ENCODE data around the genes GALK1 and CDK3.

DNA sequence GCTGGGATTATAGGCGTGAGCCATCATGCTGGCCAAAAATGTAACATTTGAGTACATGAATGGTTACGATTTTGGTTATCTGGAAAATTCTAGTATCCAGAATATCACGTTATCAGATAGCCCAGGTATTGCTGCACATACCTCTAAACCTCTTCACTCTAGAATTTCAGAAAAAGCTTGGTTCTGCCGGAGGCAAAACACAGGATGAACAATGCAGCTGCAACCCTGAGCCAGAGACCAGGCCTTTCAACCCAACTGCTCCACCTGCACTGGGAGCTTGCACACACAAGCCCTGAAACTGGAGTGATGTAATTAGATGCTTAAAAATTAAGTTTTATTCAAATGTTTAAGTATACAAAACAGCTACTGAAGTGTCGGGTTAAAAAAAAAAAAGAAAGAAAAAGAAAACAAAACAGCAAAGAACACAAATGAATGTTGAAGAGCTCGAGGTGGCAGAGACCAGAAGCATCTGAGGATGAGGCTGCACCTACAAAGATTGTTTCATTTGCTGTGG is 47.8 kb upstream of the SLC25A19 start:
- PRO-cap = bidirectional peak, plus-strand start at position 427 of the sequence, minus-strand start at position 266 of the sequence
- RAMPAGE, long total RNA, 4 experiments = no peak in any of the 4 experiments

- PRO-cap = no peak
- RAMPAGE, long total RNA, 4 experiments = no peak in any of the 4 experiments
Measured at GRCh38 chr17:75390855-75391192, 14.7 kb downstream of the GRB2 start.

GRCh38 chr17:75393136-75393444 is 12.4 kb downstream of the GRB2 start:
- PRO-cap = no peak
- RAMPAGE, long total RNA, 4 experiments = no peak in any of the 4 experiments

GRCh38 chr17:75404057-75404664 is 1.3 kb downstream of the GRB2 start:
- PRO-cap = unidirectional peak, minus-strand start at chr17:75404279; bidirectional peak, plus-strand start at chr17:75404616, minus-strand start at chr17:75404349
- RAMPAGE, long total RNA, 4 experiments = no peak in any of the 4 experiments

GRCh38 chr17:75557485-75557933 is 30.1 kb upstream of the MYO15B start:
- PRO-cap = no peak
- RAMPAGE, long total RNA, 4 experiments = no peak in any of the 4 experiments

DNA sequence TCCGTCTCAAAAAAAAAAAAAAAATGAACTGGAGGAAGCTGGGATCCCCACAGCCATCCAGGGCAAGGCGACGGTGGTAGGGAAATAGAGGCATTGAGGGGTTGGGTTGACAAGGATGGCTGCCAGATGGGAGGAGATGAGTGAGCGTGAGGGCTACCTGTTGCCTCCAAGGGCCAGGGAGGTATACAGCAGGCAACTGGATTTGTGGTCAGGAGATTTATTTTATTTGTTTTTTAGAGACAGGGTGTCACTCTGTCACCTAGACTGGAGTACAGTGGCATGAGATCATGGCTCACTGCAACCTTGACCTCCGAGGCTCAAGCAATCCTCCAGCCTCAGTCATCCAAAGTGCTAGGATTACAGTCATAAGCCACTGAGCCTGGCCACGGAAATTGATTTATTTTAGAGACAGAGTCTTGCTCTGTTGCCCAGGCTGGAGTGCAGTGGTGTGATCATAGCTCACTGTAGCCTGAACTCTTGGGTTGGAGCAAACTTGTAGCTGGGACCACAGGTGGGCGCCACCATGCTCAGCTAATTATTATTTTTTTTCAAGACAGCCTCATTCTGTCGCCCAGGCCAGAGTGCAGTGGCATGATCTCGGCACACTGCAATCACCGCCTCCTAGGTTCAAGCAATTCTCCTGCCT is 9.8 kb upstream of the MYO15B start:
- PRO-cap = no peak
- RAMPAGE, long total RNA, 4 experiments = no peak in any of the 4 experiments

DNA sequence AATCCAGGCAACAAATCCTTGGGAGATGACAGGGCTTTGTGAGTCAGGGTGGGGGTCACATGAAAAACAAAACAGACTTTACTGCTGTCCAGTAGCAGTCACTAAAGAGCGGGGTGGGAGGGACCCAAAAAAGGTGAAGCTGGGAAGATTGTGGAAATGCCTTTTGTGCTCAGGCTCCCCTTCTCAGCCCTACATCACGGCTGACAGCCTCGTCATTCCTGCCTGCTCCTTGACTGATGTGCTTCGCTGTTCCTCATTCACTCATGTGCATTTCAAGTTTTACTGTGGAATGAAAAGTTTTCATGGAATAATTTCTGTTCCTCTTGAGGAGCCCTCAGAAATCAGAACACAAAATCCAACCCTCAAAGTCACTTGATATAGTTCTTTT is 6.5 kb downstream of the SAP30BP start:
- PRO-cap = no peak
- RAMPAGE, long total RNA, 4 experiments = no peak in any of the 4 experiments

GRCh38 chr17:75691780-75692410 is 24.8 kb downstream of the SAP30BP start:
- PRO-cap = no peak
- RAMPAGE, long total RNA, 4 experiments = no peak in any of the 4 experiments

DNA sequence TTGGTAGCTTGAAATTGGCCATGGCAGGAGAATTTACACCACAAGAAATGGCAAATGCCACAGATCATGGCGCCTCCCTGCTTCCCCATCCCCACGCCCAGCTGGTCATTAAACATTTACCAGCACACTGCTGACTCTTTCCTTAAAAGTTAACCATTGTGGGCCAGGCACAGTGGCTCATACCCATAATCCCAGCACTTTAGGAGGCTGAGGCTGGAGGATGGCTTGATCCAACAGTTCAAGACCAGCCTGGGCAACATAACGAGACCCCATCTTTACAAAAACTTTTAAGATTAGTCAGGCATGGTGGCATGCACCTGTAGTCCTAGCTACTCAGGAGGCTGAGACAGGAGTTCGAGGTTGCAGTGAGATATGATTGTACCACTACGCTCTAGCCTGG is 22.5 kb upstream of the ITGB4 start:
- PRO-cap = no peak
- RAMPAGE, long total RNA, 4 experiments = no peak in any of the 4 experiments

GRCh38 chr17:75764574-75765621 is at the start of gene GALK1:
Gene GALK1 (minus strand): TSS chr17:75765192.
- PRO-cap = bidirectional peak, plus-strand start at chr17:75764824, minus-strand start at chr17:75764665; unidirectional peak, minus-strand start at chr17:75765073; unidirectional peak, minus-strand start at chr17:75765192
- RAMPAGE, long total RNA, 4 experiments = start-site peak on the minus strand in 2 of 4 experiments, at chr17:75765152-75765200 at its widest, 73 to 136 reads per replicate

DNA sequence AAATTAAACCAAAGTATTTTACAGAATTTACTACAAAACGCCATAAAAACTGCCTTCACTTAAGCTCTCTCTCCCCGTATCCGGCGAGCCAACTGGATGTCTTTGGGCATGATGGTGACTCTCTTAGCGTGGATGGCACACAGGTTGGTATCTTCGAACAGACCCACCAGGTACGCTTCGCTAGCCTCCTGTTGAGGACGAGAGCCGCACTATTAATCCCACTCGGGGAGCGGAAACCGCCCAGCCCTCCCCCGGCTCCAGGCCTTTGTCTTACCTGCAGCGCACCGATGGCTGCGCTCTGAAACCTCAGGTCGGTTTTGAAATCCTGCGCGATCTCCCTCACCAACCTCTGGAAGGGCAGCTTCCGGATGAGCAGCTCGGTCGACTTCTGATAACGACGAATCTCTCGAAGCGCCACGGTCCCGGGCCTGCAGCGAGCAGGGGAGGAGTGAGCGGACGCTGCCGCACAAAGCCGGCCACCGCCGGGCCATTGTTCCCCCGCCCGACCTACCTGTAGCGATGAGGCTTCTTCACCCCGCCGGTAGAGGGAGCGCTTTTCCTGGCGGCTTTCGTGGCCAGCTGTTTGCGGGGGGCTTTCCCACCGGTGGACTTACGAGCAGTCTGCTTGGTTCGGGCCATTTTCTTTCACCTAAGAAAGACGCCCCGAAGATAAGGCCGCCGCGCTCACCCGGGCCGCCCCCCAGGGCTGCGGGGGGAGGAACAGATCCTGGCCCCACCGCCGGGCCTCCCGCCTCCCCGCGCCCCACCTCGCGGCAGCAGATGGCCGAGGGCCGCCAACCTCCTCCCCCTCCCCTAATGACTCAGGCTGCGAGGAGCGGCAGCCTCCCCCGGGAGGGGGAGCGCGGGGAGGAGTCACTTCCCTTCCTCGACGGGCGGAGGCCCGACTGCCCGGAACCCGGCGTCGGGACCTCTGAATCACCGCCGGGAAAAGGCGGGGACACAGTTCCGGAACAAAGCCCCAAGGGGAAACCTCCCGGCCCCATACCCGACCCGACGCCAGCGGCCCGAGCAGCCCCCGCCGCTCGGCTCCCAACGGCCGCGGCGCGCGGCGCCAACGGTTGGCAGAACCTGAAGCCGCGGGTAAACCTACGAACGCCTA is 683 bp downstream of the H3-3B start:
- PRO-cap = bidirectional peak, plus-strand start at position 1,003 of the sequence, minus-strand start at position 818 of the sequence
- RAMPAGE, long total RNA, 4 experiments = no peak in any of the 4 experiments

DNA sequence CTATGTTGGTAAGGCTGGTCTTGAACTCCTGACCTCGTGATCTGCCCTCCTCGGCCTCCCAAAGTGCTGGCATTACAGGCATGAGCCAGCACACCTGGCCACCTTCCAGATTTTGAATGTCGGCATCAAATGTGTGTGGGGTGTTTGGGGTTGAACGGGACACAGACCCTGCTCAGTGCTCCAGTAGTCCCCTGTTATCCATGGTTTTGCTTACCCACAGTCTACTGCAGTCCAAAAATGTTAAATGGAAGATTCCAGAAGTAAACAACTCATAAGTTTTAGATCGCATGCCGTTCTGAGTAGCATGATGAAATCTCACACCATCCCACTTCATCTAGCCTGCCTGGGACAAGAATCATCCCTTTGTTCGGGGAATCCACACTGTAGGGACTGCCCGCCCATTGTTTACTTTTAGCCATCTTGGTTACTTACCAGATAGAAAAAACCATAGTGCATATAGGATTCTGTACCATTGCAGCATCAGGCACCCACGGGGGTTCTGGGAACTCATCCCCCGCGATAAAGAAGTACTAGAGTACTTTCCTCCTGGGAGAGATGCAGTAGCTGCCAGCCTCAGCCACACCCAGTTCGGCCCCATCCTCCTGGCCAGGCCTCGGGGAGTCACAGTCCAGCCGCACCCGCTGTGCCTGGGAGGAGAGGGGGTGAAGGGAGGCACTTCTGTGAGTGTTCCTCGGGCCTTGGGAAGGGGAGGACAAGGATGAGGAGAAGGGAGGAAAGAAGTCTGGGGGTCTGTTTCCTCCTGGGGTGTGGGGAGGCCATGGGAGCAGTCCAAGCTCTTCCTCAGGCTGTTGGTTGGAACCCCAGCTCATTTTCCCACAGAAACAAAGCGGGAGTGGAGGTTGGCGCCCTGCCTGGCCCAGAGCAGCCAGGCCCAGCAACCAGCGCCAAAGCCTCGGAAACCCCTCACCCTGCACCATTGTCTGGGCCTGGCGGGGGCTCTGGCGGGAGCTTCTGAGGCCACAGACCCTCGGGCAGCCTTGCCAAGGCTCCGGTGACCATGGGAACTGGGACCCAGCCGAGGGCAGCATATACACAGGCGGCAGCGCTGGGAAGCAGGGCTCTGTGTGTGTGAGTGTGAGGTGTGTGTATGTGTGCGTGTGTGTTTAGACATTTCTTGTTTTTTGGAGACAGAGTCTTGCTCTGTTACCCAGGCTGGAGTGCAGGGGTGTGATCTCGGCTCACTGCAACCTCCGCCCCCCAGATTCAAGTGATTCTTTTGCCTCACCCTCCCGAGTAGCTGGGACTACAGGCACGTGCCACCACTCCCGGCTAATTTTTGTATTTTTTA is 8.9 kb downstream of the TRIM47 start:
- PRO-cap = bidirectional peak, plus-strand start at position 360 of the sequence, minus-strand start at position 208 of the sequence; unidirectional peak, plus-strand start at position 624 of the sequence
- RAMPAGE, long total RNA, 4 experiments = no peak in any of the 4 experiments

DNA sequence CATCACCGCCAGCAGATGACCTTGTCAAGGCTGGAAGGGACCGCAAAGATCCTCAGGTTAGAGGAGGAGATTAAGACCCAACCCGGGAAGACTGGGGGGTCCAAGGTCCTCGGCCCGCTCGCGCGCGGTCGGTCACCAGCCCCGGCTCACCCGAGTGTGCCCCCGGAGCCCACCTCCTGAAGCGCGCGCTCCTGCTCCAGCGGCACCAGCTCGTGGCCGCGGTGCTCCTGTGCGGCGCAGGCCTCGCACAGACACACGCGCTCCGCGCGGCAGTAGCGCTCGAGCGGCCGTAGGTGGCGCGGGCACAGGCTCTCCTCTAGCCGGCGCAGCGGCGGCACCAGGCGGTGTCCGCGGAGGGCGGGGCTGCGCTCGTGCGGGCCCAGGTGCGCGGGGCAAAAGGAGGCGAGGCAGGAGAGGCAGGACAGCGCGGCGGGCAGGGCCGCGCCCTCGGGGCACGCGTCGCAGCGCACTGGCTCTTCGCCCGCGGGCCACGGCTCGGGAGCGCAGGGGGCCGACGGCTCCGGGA is 617 bp downstream of the TRIM47 start:
- PRO-cap = bidirectional peak, plus-strand start at position 395 of the sequence, minus-strand start at position 313 of the sequence
- RAMPAGE, long total RNA, 4 experiments = no peak in any of the 4 experiments

GRCh38 chr17:75894905-75896092 is 1.5 kb downstream of the TRIM65 start:
- PRO-cap = bidirectional peak, plus-strand start at chr17:75895902, minus-strand start at chr17:75895631
- RAMPAGE, long total RNA, 4 experiments = no peak in any of the 4 experiments

DNA sequence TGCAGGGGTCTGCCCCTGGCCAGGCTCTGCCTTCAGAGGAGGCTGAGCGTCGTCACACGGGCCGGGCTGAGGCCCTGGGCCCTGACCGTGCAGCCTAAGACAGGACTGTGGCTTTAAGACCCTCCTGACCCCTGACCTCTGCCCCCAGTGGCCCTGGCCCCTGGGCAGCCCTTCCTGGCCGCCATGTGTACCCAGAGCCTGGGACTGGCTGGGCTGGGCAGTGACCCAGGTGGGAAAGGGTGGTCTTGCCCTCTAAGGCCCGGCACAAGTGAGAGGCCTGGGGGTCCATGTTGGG is at the start of gene CDK3:
CDK3 (plus strand) TSS at position 117 of the 295 bp plus-strand sequence.
- PRO-cap = no peak
- RAMPAGE, long total RNA, 4 experiments = no peak in any of the 4 experiments

GRCh38 chr17:76060815-76061353 is 11.4 kb downstream of the SRP68 start:
- PRO-cap = no peak
- RAMPAGE, long total RNA, 4 experiments = start-site peak on the minus strand in 1 of 4 experiments, at chr17:76061124-76061217 at its widest, 66 reads per replicate

- PRO-cap = no peak
- RAMPAGE, long total RNA, 4 experiments = no peak in any of the 4 experiments
Measured at GRCh38 chr17:76066970-76067600, 5.2 kb downstream of the SRP68 start.

GRCh38 chr17:76079357-76079959 is 476 bp downstream of the ZACN start:
- PRO-cap = no peak
- RAMPAGE, long total RNA, 4 experiments = no peak in any of the 4 experiments

- PRO-cap = no peak
- RAMPAGE, long total RNA, 4 experiments = no peak in any of the 4 experiments
Measured at GRCh38 chr17:76179596-76180353, 38.7 kb upstream of the FOXJ1 start.

DNA sequence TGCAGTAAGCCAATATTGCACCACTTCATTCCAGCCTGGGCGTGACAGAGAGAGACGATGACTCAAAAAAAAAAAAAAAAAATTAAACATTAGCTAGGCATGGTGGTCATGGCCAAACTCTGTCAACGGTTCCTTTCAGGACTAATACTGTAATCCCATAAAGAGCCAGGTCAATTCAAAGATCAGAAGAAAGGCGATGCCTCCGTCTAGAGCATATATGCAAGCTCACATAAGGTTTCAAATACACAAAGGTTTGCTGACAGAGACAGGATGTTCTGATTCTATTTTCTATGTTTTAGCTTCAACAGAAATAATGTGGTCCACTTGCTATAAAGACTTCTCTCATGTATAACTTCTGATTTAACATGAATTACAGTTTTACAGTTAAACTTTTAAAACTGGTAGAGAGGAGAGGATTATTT is 2.3 kb downstream of the RNF157 start:
- PRO-cap = no peak
- RAMPAGE, long total RNA, 4 experiments = no peak in any of the 4 experiments